Duodenum (tissue), 1 donor: ENCODE data around the genes KNDC1 and PAOX.

DNA sequence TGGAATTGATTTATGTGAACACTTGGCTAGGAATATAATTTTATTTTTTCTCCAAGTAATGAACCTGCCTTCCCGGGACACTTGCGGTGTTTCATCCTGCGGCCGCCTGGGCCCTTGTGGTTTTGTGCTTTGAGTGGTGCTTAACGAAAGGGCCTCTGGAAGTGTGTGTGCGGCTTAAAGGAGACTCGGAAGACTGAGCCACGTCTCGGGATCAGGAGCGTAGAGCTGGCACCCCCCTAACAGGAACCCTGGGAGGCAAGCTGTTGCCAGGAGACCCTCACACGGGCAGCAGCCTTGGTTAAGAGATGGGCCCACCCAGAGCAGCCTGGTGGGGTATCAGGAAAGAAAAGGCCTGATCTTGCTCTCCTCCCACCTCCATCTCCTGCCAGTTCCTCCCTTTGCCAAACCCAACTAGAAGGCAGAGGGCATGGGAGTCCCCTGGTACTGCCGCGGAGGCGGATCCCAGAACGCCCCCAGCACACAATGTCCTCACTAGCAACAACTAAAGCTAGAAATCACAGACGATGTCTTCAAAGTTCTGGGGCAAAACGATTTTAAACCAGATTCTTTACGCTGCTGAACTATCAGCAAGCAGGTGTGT is 67.2 kb upstream of the INPP5A start:
- PRO-cap, result no peak

GRCh38 chr10:132519549-132520061 is 18.0 kb upstream of the INPP5A start:
- PRO-cap, result no peak

- PRO-cap, result no peak
These were observed 48.7 kb downstream of the INPP5A start for GRCh38 chr10:132586213-132586727.

DNA sequence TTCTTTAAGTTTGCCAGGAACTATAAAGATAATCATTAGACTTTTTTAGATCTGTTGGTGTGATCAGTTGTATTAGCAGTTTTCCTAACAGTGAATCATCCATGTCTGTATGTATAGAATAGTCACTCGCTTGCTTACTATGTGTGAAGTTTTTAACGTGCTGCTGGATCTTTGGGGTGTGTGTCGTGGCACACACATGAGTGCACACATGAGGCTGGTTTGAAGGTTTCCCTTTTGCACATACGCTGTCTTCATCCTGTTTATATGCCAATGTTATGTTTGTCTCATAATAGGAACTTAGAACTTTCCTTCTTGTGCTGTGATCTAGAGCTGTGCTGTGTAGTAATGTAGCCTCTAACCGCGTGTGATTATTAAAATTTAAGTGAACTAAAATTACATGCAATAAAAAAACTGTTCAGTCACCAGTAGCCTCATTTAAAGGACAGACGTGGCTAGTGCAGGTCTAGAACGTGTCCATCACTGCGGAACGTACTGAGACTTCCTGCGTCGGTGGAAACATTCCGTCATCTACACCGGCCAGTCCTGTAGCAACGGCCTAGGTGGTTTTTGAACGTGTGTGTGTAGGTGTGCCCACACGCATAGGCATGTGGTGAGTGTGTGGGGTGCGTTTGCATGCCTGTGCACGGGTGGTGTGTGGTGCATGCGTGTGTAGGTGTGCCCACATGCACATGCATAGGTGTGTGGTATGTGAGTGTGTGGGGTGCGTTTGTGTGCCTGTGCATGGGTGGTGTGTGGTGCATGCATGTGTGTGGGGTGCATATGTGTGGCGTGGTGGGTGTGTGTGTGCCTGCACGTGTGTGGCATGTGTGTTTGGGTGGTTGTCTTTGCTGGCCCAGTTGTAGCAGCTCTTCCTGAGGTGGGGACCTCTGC is 56.5 kb downstream of the INPP5A start:
- PRO-cap, result no peak

GRCh38 chr10:132602279-132602493 is 64.6 kb downstream of the INPP5A start:
- PRO-cap, result no peak

- PRO-cap, result no peak
These were observed 117.7 kb downstream of the INPP5A start for GRCh38 chr10:132655211-132655751.

DNA sequence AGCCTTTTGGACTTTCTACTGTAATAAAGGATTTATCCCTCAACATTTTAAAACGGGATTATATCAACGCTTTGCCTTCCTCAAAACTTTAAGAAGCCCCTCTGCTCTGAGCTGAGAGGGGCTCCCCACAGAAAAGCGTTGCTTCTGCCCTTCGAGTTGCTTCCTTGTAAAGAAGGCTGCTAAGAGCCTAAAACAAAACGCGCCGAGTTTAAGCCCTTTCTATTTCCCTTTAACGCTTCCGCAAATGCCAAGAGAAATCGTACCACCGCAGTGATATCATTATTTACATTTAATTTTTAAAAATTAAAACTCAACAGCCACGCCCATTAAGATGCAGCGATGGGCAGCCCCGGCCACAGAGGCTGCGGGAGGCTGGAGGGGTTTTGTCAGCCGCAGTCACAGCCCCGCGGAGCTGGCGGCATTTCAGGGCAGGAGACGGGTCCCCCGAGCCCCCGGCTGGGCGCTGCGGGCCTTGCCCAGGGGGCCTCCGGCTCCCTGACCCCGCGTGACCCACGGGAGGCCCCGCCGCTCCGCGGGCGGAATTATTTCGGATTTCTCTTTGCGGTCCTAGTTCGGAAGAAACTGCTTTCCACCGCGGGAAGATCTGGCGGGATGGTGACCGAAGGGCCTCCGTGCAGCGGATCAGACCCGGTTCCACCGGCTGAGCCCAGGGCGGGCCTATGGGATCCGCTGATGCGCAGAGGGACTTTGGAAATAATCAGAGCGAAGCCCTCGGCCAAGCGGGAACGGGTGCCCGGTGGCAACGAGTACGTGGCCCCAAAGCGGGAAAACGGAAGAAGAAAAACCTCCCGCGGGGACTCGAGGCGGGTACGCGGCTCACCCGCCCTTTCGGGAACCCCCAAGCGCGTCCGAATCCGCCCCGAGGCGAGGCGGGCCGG is 2.0 kb downstream of the NKX6-2 start:
- PRO-cap, result no peak

- PRO-cap, result no peak
These were observed 50.2 kb upstream of the NKX6-2 start for GRCh38 chr10:132836108-132836634.

GRCh38 chr10:133159738-133160713 is at the start of gene KNDC1:
Gene KNDC1 (plus strand): TSS chr10:133160219.
- PRO-cap, result no peak

- PRO-cap, result no peak
These were observed 16.7 kb downstream of the VENTX start for GRCh38 chr10:133254349-133254712.

- PRO-cap, result unidirectional peak, plus-strand start at chr10:133335526
These were observed 1.1 kb downstream of the CALY start for GRCh38 chr10:133335342-133336188.

DNA sequence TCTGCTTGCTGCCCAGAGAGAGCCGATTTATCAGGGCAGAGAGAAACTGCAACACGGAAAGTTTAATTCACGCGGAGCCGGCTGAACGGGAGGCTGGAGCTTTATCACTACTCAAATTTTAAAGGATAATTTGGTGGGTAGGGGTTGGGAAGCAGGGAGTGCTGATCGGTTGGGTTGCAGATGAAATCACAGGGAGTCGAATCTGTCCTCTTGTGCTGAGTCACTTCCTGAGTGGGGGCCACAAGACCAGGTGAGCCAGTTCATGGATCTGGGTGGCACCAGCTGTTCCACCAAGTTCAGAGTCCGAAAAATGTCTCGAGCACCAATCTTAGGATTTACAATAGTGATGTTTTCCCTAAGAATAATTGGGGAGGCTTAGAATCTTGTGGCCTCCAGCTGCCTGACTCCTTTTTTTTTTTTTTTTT is 3.6 kb upstream of the PRAP1 start:
- PRO-cap, result unidirectional peak, minus-strand start at position 204 of the sequence

DNA sequence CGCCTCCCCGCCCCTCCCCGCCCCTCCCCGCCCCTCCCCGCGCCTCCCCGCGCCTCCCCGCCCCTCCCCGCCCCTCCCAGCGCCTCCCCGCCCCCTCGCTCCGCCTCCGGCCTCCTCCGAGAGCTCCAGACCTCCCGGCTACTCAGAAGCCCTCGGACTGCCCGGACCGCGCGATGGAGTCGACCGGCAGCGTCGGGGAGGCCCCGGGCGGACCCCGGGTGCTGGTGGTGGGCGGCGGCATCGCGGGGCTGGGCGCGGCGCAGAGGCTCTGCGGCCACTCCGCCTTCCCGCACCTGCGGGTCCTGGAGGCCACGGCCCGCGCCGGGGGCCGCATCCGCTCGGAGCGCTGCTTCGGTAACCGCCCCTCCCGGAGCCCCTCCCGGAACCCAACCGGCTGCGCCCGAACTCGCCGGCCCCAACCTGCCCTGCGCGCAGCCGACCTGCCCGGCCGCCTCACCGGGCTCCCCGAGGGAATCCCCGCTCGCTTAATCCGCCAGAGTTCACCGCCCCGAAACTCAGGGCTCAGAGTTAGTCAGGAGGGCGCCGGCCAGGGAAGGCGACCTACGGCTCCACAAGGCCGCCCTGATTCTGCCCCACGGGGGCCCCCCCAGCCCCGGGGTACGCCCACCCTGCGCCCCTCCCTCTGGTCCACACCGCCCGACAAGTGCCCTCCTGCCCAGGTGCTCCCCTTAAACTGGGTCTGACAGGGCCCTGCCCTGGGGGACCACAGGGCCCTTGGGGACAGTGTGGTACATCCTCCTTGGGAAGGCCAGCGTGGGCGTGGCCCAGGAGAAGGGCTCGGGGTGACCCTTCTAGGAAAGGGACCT is at the start of gene PAOX:
Gene PAOX, plus strand, starts transcription at position 119 of the 827 bp plus-strand sequence.
- PRO-cap, result bidirectional peak, plus-strand start at position 145 of the sequence, minus-strand start outside the sequence; bidirectional peak, plus-strand start at position 525 of the sequence, minus-strand start at position 464 of the sequence

DNA sequence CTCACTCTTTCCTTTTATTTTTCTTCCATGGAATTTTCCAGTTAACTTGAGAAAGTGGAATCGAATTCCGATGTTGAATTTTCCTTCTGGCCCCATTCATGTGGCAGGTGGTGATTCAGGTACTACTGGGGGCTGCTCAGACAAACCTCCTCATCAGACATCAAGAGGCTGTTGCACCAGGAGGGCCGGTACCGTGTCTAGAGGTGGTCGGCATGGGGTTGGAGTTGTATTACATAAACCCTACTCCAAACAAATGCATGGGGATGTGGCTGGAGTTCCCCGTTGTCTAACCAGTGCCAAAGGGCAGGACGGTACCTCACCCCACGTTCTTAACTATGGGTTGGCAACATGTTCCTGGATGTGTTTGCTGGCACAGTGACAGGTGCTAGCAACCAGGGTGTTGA is 406 bp upstream of the CYP2E1 start:
- PRO-cap, result no peak